Diencephalon (tissue), 2 donors: ENCODE measurements around a stretch of chr12.

GRCh38 chr12:70365895-70366054, 315 bp upstream of the KCNMB4 start:
- RAMPAGE, long total RNA: no peak

DNA sequence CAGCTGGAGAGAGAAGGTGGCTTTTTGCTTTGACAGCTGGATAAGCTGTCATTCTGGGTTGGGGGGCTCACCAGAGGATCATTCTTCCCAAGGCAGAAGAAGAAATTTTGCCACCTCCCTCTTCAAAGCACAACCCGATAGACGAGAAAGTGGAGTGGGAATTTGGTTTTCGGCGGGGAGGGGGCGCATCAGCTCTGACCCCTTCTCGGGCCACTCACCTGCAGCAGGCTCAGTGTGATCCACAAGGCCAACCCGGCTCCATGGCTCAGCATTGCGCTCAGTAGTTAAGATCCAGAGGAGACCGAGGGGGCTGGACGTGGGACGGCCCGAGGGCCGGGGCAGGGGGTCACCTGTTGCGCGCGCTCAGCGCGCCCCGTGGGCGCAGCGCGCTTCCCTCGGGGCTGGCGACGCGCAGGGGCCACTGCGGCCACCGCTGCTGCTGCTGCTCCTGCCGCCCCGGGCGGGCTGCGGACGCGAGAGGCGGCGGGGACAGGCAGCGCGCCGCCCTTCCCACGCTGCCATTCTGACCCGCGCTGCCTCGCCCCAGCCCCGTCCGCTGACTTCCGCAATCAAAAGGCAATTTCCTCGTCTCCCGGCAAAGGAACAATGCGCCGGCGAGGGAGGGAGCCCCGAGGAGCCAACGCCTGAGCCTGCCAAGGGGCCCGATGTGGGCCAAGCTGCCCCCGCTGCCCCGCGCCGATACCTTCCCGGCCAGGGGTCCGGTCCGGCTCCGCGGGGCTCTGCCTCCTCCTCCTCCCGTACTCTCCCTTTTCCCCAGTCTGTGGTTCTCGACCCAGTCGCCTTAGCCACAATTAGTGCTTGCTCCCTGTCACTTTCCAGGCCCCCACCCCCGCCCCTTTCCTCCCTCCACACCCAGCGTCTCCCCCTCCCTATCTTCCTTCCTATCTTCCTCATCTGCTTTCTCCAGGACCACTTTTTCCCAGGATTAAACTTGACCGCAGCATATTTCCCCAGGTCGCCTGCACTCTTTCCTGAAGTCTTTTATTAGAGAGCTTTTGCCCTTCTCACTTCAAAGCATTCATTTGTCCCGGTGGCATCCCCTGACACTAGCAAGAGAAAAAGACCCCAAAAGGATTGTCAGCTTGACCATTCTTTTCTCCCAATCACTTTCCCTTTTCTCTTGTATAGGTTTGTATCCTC, 27.3 kb downstream of the PTPRB start:
- RAMPAGE, long total RNA: no peak

DNA sequence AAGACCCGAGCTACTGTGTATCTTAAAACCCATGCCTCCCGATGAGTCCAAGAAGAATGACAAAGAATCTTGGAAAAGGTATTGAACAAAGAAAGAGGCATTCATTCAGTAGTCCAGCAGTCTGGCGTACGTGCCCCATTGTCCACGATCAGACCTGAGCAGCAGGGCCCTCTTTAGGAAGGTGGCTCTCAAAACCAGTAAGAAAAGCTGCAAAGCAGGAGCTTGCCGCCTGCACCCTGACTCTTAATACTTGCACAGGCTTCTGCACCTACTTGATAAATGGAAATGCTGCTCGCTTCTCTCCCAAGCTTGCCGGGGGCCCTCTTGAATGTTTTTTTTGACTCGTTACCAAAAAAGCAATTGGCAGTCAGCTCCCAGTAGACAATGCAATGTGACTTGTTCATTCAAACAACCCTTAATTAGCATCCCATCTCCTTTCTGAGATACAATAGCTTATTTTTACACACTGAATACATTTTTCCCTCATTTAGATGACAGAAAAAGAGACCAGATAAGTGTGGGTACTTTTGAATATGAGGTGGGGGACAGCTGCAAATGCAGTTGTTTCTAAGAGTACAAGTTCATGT, 27.2 kb upstream of the PTPRB start:
- RAMPAGE, long total RNA: no peak

GRCh38 chr12:70722853-70723520, 85.8 kb upstream of the PTPRB start:
- RAMPAGE, long total RNA: no peak

- RAMPAGE, long total RNA: no peak
Observed at GRCh38 chr12:71117880-71118817, 39.6 kb downstream of the TSPAN8 start.

DNA sequence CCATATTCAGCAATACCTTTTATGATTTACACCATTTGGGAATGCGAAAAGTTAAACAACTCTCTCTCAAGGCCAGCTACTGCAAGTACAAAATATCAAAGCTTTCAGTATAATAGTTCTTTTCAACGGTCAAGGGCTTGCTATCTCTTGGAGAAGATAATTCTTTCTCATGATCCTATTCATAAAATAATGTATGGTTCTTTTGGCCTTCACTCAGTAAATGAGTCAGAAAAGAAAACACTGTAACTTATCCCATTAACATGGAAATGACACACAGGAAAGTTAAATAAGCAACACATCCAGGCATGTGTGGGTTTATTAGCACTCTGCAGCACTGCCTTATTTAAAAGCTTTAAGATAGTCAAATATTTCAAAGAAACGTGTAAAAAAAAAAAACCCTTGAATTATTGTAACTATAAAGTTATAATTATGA, 36.9 kb downstream of the ZFC3H1 start:
- RAMPAGE, long total RNA: no peak

- RAMPAGE, long total RNA: no peak
Observed at GRCh38 chr12:71650765-71651678, 12.6 kb downstream of the ZFC3H1 start.

- RAMPAGE, long total RNA: no peak
Observed at GRCh38 chr12:71900463-71901040, 38.1 kb upstream of the TPH2 start.

DNA sequence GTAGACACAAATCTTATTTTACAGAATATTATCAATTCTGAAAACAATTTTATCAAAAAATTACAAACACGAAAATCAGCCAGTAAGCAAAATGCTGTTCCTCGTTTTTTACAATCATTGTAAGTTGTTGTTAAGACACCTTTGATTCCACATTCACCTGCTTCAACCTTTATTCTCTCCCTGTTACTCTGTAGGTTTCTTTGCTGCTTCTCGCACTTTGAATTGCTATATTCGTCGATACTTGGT, 857.3 kb downstream of the TRHDE start:
- RAMPAGE, long total RNA: no peak

GRCh38 chr12:74508660-74509803, 28.6 kb upstream of the ATXN7L3B start:
- RAMPAGE, long total RNA: no peak

- RAMPAGE, long total RNA: no peak
Observed at GRCh38 chr12:74538538-74539343, 1.1 kb downstream of the ATXN7L3B start.

- RAMPAGE, long total RNA: no peak
Observed at GRCh38 chr12:74953425-74953896, 256.2 kb downstream of the KCNC2 start.

- RAMPAGE, long total RNA: no peak
Observed at GRCh38 chr12:74985457-74986021, 224.1 kb downstream of the KCNC2 start.

DNA sequence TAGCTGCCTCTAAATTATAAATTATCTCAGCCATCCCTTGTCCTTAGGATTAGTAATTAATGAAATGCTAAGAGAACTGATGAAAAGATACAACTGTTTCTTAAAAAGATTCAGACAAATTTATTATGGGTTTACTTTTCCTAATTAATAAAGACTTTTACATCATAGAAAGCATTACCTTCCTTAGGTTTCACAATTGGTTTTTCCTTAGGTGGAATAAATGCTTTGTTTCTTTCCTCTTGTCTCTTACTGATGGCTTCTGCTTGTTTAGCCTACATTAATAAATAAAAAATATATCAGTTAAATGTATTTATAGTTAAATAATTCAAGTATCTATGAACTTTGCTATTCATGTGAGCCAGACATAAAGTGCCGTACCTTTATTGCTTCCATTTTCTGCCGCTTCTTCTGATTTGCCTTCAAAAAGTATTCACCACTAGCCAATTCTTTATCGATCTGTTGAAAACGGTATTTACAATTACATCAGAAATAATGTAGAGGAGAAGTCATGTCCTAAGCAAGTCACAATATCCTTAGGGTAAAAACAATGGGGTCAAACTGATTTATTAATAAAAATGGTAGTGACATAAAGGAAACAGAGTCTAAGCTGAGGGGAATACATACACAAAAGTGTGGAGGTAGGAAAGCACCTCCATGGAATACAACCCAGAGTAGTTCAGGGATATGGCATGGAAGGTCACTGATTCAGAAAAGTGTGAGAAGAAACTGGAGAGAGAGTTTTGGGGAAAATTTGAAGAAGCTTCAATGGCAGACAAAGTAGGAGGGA, 9.7 kb downstream of the KRR1 start:
- RAMPAGE, long total RNA: no peak

- RAMPAGE, long total RNA: no peak
Observed at GRCh38 chr12:75651129-75651674, 139.8 kb upstream of the KRR1 start.

DNA sequence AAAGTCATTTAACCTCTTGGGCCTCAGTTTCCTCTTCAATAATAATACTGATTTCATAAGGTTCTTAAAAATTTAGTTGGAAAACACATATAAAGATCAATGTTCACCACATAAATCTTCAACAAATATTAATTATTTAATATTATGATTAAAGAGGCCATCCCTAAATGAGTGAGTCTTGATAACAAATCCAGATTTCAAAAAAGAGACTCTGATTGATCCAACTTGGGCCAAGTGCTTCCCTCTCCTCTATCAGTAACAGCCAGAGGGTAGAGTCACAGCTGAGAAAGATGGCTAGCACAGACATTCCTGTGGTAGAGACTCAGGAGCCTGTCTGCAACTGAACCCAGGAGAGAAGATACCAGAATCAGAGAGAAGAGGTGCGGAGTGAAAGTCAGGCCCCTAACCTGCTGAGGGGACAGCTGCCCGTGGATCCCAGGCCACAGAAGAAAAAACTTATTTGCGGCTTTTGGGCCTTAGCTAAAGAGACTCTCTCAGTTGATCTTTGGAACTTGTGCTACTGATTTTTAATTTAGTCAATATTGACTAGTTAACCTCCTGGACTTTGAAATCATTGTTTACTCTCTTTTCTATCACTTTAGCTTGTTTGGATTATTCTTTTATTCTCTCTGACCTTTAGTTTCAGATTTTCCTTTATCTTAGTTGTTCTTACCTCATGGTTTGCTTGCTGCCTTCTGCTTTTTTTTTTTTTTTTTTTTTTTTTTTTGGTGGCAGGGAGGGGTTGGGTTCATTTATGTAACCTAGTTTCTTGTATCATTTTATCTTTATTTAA, 154.7 kb upstream of the KRR1 start:
- RAMPAGE, long total RNA: no peak

DNA sequence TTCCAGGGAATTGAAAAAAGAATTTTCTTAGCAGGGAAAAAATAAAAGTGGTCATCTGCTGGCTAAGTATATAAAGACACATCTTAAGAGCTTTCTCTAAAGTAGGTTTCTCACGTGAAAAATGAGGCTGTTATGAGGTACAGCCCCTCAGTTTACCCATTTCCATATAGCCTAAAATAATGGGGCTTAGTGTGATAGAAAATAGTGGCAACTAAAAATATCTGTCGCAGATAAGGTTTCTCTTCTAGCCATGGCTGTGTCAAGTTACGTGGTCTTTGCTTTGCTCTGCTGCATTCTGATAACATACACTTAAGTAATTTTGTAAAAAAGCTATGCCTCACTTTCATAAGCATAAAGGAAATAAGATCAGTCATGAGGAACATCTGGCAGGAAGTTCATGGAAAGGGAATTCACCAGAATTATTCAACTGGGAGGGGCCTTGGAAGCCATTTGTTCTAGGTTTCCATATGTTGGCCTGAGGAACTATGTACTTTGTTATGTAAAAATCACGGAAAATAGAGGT, 195.4 kb upstream of the KRR1 start:
- RAMPAGE, long total RNA: no peak

DNA sequence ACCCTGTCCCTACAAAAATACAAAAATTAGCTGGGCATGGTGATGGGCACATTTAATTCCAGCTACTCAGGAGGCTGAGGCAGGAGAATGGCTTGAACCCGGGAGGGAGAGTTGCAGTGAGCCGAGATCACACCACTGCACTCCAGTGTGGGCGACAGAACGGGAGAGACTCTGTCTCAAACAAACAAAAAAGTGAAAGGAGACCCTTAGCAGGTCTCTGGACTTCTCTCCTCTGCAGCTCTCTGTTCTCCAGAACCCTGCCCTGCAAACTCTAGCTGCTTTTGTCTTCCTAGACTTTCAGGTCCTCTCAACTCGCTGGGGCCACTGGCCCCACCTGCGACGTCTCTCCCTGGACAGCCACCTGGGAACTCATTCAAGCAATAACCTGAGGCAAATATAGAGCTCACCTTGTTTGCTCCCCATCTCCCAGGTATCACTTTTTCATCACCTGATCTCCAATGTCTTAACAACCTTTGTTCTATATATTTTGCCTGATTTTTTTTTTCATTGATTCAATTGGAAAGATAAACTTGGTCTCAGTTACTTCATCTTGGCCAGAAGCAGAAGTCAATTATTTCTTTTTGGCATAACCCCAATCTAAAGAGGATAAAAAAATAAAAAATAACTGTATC, 221.6 kb upstream of the KRR1 start:
- RAMPAGE, long total RNA: no peak

DNA sequence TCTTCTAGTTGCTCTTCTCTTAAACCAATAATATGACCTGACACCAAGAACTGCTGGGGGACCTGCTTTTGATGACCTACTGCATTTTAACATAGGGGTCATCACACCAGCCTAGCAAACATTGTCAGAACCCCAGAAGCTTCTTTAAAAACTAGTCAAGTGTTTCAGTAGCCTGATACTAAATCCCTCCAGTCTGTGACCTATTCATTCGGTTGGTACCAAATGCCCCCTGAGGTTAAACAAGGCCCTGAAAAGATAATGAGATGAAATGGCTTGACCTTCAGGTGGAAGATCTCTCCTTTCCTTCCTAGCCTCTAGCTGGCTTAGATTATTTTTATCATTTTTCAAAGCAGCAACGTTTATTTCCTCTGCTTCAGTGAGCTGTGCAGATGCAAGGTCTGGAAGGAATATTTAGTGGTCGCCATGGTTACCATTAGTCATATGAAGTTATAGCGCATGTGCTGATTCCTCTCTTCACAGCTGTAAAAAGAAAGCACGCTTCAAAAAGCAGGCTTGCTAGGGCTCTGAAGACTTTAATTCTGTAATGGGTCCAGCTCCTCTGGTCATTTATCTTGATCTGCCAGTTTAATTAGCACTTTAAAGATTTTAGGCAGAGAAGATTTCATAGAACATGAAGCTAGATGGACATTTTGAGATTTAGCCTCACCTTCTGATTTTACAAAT, 269.2 kb downstream of the NAP1L1 start:
- RAMPAGE, long total RNA: no peak

DNA sequence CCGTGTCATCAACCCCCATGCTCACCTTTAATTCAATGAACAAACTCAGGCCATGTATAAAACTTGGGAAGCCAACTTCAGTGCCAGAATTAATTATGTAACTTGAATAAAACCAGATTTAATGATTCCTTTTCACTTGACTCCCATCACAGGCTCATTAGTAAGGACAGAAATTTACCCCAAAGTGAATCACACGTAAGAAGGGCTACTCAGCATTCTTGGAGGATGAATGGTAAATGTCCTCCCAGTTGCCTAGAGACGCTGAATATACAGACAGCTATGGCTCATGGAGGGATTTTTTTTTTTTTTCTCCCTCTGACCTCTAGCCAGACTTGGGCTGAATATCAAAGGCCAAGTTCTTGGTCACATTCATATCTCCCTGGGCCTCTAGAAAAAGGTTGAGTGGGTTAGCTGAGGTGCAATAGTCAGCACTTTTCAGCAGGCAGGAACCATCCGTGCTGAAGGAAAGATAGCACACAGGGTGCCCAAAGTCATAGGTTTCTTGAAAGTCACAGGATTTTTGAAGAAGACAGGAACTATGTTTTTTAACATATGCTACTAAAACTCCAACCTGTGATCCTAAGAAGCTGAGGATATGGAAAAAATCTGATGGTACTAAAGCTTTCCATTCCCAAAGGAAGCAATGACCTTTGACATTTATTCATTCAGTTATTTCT, 130.4 kb downstream of the NAP1L1 start:
- RAMPAGE, long total RNA: no peak